Mesenteric fat pad (tissue), 1 donor: Measurements from ENCODE around the genes MOB3C and CYP4B1.

GRCh38 chr1:45804637-45805060 lies 1.2 kb downstream of the MAST2 start:
- PRO-cap: no peak

DNA sequence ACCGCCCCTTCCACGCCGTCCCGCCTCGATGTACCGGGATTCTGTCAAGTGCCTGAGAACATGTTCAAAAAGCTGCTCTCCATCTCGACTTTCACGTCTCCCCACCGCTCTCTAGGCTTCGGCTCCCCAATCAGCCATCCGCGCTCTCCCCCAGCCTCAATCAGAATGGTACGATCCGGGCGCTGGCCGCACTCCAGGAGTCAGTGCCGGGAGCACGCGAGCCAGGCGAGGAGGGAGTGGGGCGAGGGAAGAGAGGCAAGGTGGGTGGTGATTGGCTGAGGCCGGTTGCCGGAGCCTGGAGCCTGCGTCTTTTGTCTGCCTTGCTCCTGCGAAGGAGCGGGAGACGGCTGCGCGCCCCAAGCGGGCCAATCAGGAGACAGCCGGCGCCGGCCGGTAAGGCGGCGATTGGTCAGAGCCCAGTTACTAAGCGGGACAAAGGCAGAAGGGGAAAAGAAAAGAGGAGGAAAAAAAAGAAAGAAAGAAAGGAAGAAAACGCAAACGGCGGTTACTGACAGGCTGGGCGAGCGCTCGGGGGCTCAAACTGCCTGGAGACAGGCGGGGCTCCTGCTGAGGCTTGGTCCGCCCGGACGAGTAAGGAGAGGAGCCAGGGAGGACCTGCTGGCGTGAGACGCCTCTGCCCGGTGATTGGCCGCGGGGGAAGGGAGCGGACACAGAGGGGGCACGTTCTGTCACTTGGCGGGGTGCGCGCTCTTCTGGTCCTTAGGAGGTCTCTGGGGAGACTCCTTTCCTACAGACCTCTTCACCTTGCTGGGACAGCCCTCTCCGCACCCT lies 517 bp upstream of the PIK3R3 start:
- PRO-cap: unidirectional peak, minus-strand start at position 593 of the sequence

DNA sequence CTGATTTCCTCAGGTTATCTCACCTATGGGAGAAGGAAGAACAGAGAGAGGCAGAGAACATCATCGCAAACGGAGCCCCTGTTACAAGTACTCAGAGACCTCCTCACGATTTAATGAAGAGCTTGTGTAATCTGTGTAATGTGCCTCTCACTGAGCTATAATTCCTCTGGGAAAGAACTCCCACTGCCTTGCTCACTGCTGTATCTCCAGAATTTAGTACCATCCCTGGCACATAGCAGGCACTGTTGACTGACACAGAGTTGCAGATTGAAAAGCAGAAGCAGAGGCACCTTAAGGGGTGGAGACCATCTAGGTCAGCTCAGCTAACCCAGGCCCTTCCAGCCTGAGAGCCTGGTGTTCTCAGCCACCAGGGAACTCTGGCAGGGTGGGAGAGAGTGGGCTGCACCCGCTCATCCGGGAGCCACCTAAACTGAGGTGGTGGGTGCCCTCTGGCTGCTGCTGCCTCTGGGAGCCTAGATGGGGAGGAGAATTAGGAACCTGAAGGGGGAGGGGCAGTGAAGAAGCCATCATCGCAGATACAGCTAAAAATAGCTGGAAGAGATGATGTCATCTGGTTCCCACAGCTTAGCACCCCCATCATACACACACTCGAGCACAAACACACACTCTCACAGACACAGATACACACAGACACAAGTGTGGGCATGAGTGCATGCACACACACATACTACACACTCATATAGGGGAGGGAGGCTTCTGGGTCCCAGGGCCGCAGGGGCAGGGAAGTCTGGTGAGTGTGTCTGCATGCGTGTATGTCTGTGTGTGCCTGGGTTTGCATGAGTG lies 1.5 kb upstream of the TSPAN1 start:
- PRO-cap: no peak

- PRO-cap: no peak
Measured at GRCh38 chr1:46181105-46182236, 5.2 kb upstream of the P3R3URF start.

DNA sequence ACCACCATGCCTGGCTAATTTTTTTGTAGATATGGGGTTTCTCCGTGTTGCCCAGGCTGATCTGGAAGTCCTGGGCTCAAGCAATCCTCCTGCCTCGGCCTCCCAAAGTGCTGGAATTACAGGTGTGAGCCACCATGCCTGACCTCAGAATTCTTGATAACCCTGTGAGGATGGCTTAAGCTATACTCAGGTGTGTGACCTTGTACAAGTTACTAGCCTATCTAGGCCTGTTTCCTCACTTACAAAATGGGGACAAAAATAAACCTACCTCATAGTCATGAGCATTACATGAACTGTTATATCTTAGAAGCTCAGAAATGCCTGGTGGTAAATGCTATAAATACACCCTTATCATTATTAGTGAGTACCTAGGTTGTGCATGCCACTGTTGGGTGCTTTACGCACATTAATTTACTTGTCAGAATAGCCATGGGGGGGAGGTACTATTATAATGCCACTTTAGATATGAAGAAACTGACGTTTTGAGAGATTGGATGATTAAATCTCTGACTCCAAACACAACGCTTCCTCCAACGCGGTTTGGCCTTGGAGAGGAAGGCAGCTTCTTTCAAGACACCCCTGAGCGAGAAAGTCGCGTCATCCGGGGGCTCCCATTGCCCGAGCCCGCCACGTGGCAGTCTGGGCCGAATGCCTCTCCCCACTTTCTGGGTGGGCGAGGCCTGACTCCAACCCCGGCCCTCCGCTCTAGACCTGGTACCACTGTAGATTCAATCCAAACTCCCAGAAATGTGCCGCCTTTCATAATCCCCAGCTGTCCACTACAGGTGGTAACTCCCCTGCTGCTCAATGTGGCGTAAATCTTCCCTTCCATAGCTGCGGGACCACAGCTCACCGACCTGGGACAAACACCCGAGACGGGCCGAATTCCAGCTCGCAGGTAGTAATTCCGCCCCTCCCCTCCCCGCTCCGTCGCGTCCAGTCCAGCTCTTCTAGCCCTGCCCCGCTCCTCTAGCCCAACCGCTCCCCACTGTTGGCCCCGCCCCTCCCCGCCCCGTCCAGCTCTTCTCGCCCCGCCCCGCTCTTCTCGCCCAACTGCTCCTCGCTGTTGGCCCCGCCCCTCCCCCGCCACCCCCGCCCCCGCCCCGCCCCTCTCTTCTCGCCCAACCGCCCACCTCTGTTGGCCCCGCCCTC lies 780 bp upstream of the RAD54L start:
- PRO-cap: no peak

DNA sequence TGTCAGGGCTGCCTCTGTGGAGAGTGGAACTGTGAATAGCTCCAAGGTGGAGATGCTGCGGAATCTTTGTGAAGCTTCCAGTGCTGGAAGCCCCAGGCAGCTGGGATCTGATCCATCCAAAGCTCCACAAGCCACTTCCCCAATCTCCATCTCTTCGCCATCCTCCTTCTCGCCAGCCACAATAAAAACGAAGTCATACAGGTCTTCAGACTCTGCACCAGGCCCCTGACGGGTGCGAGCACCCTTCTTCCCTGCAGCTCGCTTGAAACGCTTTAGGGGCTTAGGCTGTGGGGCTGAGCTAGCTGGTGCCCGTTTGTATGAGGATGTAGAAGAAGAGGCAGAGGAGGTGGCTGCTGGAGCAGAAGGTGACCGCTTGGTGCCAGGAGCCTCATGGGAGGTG lies 18.0 kb downstream of the LRRC41 start:
- PRO-cap: no peak

DNA sequence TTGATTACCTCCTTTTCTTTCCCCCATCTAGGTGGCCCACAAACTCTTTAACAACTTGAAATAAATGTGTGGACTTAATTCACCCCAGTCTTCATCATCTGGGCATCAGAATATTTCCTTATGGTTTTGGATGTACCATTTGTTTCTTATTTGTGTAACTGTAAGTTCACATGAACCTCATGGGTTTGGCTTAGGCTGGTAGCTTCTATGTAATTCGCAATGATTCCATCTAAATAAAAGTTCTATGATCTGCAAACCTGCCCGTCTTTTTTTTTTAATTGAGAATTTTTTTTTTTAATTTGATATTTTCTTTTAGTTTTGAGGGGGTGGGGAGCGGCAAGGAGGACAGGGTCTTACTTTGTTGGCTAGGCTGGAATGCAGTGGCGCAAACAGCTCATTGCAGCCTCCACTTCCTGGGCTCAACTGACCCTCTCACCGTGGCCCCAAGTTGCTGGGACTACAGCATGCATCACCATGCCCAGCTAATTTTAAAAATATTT lies 13.1 kb downstream of the UQCRH start:
- PRO-cap: no peak

- PRO-cap: no peak
Measured at GRCh38 chr1:46362114-46362627, 21.6 kb downstream of the NSUN4 start.

DNA sequence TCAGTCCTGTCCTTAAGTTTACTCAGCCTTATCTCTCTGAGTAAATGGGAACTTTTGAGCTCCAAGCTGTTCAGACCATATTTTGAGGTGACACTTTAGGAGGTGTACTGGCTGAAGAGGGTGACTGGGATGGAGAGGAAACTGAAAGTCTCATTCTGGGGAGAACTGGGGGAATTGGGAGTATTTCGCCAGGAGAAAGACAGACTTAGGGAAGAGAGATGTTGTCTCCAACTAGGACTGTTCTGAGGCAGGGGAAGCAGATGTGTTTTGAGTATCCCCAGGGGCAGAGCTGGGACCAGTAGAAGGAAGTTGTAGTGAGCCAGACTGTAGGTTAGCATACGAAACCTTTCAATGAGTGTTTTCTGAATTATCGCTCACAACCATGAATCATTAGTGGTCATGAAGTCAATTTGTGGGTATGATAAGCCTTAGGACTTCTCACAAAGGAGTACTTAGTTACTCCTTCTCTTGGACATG lies 24.1 kb upstream of the FAAH start:
- PRO-cap: no peak

DNA sequence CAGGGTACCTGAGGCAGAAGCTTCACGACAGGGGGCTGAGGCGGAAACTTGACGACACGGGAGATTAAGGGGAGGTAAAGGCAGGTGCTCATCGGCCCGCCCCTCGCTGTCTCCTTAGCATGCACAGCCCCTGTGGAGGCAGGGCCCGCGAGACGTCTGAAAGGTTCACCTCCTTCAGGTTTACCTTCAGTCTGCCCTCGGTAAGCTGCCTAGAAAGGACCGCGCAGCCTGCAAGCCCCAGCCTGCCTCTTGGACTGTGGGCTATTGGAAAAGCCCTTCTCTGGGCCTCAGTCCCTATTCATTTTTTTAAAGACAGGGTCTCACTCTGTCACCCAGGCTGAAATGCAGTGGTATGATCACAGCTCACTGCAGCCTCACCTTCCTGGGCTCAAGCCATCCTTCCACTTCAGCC lies 12.3 kb downstream of the TMEM275 start:
- PRO-cap: no peak

DNA sequence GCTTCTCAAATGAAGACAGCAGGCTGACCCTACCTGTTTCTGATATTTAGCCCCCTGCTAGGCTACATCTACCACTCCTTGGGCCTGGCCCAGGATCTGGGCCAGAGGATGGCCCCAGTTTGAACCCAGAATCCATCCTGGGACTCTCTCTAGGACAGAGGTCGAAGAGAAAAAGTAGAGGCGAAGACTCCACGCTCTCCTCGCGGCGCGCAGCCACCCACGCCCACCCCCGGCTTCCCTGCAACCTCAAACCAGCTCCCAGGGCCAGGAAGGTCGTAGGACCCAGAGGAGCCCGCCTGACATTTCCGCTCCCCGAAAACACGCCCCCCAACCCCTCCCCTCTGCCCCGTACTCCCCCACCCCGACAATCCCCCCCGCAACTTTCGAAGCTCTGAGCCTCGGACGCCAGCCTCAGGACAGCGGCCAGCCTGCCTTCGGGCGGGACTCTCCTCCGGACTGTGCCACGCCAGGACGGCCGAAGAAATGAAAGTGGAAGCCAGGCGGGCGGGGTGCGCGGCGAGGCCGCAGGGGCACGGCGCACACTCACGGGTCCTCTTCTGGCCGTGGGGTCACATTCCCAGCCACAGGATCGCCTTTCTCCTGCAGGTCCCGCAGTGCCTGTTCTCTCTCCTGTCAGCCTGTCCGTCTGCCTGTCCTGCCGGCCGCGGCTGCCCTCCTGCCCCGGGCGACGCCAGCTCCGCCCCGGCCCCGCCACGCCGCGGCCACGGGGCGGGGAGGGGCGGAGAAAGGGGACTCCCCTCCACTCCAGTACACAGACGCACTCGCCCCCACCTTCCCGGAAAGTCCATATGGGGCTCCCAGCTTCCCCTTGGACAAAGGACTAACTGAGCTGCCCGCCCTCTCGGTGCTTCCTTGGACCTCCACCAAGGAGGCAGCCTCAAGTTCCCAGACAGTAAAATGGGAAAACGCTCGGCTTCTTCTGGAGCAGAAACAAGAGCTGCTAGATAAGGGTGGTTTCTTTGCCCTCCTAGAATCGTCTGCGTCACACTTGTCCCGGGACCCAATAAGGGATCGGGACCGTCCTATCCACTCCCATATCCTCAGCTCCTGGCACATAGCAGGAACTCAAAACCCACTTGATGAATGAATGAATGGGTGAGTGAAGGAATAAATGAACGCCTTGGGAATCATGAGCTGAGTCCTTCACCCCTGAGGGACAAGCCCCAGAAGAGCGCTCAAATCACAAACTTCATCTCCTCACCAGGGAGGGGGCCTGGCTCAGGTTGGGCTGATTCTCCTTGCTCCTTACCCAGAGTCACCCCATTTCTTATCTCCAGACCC lies at the start of gene MOB3C:
Gene MOB3C, minus strand, starts transcription at position 648 of the 1,302 bp plus-strand sequence.
- PRO-cap: unidirectional peak, minus-strand start at position 648 of the sequence

DNA sequence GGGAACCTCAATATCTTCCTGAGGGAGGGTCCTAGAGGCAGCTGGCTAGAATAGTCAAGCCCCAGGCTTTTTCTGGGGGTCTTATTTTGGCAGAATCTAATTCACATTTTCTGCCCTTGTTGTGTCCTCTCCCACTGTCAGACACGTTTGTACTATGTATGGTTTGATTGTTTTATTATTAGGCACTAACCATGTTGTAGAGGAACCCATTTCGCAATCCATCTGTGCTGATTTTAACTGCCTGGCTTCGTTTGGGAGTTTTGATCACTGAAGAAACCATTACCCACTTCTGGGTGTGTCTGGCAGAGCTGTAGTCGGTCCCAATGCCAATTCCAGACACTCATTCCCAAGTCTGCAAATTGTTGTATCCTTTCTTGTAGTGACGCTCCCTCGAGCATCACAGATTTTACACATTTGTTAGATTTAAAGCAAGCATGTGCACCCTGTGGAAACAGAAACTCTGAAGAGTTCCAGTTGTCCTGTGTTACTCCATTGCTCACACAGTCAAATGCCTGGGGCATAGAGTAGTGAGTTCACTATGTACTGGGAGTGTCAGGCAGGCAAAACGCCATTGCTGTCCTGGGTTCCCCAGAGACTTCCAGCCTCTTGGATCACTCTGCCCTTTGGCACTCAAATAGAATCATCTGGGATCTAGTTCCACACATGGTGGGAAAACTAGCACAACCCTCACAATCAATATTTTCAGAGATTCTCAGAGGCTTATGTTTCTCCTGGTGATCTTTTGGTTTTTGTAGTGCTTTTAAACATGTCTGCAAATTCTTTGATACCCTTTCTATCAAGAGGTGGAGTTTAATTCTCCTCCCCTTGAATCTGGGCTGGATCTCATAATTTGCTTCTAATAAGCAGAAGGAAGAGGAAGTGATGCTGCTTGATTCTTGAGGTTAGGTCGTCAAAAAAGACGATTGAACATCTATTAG lies 31.1 kb upstream of the EFCAB14 start:
- PRO-cap: no peak

DNA sequence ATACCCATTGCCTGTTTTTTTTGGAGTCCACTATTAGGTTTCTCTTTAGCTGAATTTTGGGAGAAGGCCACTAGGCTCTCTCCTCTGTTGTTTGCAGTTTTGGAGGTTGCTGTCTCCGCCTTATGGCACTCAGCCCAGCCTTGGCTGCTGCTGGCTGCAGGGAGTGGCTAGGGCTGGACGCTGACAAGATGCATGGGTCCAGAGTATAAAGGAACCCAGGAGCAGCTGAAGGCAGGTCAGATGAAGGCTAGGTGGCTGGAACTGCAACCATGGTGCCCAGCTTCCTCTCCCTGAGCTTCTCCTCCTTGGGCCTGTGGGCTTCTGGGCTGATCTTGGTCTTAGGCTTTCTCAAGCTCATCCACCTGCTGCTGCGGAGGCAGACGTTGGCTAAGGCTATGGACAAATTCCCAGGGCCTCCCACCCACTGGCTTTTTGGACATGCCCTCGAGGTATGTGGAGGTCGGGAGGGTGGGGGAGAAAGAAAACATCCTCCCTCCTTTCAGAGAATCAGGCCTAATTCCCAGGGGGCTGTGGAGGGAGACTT lies at the start of gene CYP4B1:
Gene CYP4B1, plus strand, starts transcription at position 234 of the 544 bp plus-strand sequence.
- PRO-cap: unidirectional peak, plus-strand start at position 234 of the sequence

- PRO-cap: no peak
Measured at GRCh38 chr1:46799779-46800287, 987 bp downstream of the CYP4B1 start.

DNA sequence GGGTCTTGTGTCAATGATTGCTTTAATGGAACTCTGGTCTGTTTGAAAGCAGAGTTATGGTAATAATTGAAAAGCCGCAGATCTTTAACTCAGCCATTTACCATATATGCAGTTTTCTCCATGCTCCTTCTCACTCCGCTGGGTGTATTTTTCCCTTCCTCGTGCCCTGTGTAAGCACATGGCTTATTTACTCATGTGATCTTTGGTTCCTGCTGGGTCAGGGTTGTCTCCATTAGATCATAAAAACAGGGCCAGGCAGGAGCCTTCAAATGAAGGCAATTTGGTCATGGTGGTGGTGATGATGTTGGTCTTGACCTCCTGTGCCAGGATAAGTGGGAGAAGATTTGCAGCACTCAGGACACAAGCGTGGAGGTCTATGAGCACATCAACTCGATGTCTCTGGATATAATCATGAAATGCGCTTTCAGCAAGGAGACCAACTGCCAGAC lies 12.0 kb downstream of the CYP4X1 start:
- PRO-cap: no peak

- PRO-cap: no peak
Measured at GRCh38 chr1:47138245-47138795, 1.1 kb downstream of the CYP4A22 start.

- PRO-cap: no peak
Measured at GRCh38 chr1:47179111-47179873, 10.5 kb downstream of the PDZK1IP1 start.

GRCh38 chr1:47192718-47193288 lies 3.0 kb upstream of the PDZK1IP1 start:
- PRO-cap: no peak

DNA sequence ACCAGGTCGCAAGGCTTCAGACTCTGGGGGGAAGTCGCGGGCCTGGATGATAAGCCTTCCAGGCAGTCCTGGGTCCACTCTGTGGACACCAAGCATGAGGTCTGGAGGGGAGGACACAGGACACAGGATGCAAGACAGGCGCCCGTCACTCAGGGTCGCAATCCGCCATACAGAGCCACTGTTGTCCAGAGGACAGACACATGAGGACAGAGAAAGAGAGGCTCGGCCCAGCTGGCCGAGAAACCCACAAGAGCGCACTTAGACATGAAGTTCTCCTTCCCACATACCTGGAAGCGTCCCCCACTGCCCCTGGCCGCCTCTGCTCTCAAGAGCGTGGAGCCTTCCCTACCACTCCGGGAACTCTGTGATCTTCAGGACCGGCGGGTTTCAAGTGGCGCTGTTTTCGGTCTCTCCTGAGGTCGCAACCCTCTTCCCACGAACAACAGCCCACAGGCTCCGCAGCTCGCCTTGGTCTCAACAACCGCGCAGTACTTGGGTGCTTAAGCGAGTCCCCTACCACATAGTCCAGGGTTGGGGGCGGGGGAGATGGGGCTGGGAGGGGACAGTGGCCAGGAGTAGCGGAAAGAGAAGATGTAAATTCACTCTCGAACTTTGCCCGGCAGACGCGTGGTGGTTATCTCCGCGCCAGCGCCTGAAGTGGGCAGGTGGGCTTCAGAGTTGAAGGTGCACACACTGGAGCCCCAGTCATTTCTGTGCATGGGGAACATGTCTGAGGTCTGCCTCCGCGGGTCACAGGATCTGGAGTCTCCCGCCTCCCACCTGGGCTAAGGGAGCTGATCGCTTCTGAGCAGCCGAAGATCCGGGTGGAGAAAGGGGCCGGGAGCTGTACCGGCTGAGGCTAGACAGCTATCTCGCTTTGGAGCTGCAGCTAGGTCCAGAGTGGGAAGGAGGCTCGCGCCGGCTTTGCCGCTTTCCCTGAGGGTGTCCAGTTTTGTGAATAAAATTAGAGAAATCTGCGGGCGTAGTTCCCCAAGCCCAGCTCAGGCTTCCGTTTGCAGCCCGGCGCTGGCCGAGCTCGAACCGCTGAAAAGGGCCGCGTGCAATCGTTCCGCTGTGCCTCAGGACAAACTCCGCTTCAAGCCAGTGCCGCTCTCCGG lies 4.4 kb upstream of the FOXD2 start:
- PRO-cap: no peak

DNA sequence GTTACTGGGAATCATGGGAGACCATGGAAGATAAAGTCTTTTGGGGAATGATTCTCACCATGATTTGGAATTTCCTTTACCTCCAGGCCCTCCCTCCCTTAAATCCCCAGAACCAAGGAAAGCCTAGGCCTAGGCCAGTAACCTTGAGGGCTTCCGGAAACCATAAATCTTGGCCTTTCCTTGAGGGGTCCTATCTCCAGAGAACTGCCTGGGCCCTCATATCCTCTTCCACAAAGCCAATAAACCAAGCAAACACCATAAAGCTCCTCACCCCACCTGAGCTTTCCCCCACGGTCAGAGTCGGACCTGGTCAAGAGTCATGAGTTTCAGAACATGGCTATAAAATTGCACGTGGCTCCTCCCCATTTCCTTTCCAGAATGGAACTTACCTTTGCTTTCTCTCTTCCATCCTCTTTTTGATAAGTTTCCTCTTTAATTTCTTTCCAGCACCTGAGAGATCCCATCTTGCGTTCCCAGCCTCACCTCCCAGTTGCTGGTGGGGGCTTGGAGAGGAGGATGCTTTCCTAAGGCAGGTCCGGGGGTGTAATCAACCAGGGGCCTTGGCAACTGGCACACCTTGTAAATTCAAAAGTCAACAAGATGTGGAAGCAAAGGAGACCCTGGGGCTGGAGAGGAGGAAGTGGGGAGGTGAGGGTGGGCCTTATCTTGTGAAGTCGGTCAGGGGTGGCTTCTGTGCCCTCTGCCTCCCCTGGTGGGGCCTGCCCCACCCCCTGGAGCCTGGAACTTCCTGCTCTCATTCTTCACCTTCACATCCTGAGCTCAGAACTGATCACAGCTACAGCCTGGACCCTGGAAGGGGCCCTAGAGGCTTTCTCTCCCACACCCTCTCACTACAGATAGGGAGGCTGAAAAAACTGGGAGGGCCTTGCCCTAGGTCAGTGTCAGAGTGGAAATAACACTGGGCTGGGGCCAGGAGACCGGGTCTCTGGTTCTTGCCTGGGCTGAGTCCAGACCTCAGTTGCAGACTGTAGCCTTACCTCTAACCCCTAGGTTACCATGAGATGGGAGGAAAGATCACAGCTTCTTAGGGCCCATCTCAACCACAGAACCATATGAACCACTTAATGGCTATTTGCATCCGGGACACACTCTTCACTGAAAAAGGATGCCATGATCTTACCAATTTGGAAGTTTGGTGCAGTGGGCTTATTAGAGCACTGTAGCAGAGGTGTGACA lies 260.1 kb downstream of the FOXD2 start:
- PRO-cap: no peak